AG10803 (cell line): Measurements from ENCODE around the genes H1-7 and C1QL4.

- RRBS, result no CpG with 5 or more reads among the region's 2 CpGs
These were observed at the start of gene H1-7 for GRCh38 chr12:48328813-48328980. Gene H1-7 (plus strand): TSS chr12:48328980.

- RRBS, result no CpG with 5 or more reads among the region's 9 CpGs
These were observed 7.2 kb downstream of the C12orf54 start for GRCh38 chr12:48489434-48489972.

DNA sequence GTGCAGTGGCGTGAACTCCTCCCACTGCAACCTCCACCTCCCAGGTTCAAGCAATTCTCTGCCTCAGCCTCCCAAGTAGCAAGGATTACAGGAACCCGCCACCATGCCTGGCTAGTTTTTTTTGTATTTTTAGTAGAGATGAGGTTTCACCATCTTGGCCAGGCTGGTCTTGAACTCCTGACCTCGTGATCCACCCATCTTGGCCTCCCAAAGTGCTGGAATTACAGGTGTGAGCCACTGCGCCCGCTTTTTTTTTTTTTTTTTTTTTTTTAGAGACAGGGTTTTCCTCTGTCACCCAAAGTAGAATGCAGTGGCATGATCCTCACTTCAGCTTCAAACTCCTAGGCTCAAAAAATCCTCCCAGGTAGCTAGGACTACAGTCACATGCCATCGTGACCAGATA lies 17.4 kb downstream of the KANSL2 start:
- RRBS, result no CpG with 5 or more reads among the region's 6 CpGs

GRCh38 chr12:48678891-48679421 lies 3.1 kb downstream of the KANSL2 start:
- RRBS, result no CpG with 5 or more reads among the region's 1 CpG

GRCh38 chr12:48770718-48771341 lies 18.1 kb downstream of the ADCY6 start:
- RRBS, result no CpG with 5 or more reads among the region's 11 CpGs

- RRBS, result no CpG with 5 or more reads among the region's 9 CpGs
These were observed 7.4 kb downstream of the ADCY6 start for GRCh38 chr12:48781225-48782067.

DNA sequence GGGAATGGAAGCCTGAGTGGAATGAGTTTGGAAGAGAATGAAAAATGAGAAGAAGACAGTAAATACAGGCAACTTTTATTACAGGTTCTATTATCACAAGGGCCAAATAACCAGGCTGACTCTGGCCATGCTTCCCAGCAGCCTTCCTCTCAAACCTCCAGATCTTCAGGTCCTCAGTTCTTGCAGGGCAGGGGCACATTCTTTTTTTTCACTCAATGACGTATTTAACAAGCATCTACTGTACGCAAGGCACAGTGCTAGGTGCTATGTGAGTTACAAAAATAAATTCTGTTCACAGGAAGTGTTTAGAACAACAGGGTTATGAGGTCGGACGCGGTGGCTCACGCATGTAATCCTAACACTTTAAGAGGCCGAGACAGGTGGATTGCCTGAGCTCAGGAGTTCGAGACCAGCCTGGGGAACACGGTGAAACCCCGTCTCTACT lies 1.1 kb downstream of the DDX23 start:
- RRBS, result no CpG with 5 or more reads among the region's 10 CpGs

DNA sequence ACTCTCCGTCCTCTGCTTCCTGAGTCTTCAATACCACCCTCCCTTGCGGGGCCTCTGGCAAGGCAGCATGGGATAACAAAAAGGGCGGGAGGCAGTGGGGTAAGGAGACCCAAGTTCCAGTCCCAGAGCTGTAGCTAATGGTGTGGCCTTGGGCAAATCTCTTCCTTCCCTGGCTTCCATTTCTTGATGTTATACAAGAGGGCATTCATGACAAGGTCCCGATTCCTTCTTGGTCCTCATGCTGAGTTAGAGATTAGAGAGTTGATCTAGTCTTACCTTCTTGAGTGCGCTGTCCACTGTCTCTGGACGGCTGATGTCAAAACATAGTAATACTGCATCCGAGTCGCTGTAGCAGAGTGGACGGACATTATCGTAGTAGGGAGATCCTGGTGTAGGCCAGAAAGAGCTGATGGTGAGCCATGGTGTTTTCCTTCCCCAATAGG lies 3.9 kb downstream of the RND1 start:
- RRBS, result no CpG with 5 or more reads among the region's 10 CpGs

DNA sequence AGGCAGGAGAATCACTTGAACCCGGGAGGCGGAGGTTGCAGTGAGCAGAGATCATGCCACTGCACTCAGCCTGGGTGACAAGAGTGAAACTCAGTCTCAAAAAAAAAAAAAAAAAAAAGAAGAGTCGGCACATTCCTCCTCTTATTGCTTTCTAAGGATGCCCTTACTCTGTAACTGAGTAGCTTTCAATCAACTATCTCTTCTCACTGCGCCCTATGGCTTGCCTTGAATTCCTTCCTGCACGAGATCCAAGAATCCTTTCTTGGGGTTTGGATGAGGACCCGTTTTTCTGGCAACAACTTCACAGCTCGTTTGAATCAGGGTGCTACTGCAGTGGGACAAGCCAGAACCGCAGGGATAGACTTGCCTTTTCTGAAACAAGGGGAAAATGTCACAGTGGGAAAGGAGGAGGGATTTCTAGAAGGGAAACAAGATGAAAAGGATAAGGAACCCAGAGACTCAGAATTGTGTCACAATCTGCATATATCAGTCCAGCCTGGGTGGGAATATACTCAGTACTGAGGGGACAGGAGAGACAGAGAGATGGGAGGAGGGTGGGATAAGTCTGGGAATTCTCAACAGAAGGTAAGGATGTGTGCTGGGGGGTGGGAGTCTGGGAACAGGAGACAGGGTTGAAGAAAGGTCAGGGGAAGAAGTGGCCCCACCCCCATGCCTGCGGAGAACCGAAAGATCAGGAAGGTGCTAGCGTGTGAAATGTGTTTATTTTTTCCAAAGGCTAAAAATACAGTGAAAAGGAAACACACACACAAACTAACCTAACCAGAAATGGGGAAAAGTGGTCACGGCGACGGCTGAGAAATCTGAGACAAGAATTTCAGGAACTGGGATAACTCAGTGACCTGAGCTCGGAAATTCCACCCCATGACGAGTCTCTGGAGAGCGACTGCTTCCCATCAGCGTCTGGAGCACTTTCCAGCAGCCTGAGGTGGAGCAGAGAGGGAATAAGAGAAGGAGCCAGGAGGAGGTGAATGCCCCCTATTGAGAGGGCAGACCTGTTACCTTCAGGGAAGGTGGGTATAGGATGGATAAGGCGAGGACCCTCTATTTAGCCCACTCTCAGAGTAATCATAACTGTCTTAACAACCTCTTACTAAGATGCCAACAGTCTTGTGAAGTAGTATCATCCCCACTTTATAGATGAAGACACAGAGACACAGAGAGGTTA lies 16.4 kb upstream of the RND1 start:
- RRBS, result no CpG with 5 or more reads among the region's 19 CpGs

- RRBS, result no CpG with 5 or more reads among the region's 7 CpGs
These were observed 4.6 kb upstream of the PRKAG1 start for GRCh38 chr12:49022966-49023870.

DNA sequence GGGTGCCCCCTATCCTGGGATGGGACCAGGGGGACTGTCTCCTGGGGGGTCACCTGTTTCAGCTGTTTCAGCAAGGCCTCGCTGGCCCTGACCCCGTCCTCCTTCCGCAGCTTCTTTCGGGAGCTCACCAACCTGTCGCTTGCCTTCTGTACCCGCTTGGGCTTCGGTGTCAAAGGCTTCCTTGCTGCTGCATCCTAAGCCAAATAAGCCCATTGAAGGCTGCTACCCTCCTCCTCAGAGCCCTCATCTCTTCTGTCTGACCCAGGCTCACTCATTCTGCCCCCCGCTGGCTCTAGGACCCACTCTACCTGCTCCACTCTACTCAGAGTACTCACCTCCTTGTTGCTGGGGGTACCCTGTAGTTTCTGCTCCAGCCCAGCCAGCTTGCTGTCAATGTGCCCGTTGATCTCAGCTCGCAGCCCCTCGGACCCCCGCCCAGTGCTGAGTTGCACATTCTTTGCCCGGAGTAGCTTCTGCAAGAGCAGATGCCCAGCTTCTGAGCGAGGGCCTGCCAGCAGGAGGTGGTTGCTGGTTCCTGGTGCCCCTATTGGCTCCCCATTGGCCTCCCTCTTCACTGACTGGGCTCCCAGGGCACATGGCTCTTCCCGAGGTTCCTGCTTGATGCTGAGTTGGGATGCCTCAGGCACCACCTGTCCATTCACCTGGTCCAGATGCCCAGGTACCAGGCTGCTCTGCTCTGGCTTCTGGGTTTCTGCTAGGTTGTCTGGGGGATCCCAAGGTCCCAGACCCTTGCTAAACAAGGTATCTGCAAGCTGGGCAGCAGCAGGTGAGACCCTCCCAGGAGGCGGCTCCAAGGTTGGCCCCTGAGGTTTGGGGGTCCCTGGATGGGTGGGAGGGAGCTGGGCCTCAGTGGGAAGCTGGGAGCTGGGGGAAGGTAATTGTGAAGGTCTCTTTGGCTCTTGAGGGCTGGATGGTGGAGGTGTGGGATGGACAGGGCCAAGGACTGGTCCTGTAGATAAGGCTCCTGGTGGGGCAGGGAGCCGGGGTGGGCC lies 12.6 kb upstream of the PRKAG1 start:
- RRBS, result no CpG with 5 or more reads among the region's 17 CpGs

- RRBS, result no CpG with 5 or more reads among the region's 10 CpGs
These were observed 17.0 kb downstream of the KMT2D start for GRCh38 chr12:49043520-49044098.

DNA sequence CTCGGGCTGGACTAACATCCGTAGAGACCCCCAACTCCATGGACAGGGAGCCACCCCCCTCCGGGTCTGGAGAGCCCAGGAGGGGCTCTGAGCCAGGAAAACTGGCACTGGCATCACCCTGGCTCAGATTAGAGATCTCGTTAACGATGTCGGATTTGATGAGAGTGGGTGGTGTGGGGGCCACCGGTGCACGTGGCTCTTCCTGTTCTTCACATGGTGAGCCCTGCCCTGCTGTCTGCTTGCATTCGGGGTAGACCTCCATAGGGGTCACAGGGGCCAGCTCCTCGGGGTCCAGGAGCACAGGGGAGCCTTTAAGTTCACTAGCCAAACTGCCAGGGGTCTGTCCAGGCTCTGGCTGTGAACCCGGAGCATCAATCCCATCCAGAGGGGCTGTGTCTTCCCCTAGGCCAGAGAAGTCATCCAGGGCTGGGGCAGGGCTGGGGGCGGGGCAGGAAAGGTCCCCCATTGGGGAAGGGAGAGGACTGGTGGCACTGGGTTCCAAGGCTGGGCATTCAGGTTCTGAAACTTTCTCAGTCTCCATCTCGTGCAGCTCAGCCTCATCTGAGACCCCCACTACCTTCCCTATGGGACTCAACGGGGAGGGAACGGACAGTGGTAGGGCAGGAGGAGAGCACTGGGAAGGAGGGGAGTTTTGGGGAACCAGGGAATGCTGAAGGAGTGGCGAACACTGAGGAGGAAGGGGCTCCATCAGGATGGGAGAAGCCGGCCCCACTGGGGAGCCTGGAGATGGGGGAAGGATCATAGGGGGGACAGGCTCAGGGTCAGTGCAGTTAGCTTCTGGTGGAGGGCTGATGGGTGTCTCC lies 10.6 kb downstream of the KMT2D start:
- RRBS, result no CpG with 5 or more reads among the region's 17 CpGs

DNA sequence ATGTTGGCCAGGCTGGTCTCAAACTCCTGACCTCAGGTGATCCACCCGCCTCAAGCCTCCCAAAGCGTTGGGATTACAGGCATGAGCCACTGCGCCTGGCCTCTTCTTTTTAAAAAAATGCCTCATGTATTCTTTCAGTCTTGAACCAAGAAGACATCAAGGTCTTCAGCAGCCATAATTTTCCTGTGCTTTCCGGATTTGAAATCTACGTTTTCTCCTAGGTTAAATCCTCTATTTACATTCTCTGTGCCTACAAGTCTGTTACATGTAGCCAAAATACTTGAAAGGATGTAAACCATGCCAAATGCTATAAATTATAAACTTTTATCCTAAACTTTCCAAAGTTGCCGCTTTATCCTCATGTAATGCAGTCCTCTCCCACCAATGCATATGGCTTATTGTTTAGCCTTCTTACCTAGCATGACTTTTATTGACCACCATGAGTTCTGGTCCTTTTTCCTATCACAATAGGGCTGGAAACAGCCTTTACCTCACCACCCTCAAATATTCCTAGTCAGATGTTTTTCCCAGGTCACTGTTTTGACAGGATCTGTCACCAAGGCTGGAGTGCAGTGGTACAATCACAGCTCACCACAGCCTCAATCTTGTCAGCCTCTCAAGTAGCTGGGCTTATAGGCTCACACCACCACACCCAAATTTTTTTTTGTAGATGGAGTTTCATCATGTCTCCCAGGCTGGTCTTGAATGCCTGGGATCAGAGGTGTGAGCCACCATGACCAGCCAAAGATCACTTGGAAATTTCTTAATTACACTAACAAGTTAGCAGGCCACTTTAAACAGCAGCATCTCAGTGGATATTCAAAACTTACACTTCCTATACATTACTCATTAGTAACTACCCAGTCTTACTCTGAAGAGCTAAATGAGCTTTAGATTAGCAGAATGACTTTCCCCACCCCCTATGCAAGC lies 4.3 kb downstream of the TUBA1B start:
- RRBS, result no CpG with 5 or more reads among the region's 6 CpGs

DNA sequence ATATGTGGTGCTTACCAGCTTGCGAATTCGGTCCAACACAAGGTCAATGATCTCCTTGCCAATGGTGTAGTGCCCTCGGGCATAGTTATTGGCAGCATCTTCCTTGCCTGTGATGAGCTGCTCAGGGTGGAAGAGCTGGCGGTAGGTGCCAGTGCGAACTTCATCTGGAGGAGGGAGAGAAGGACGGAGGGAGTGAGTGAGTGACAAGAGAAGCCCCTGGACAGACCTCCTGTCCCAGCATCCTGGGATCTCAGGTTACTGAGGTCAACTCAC lies 2.0 kb downstream of the TUBA1B start:
- RRBS, result no CpG with 5 or more reads among the region's 6 CpGs

GRCh38 chr12:49130561-49131199 lies 515 bp downstream of the TUBA1B start:
- RRBS, result under 1% methylated on average over 12 of the region's 54 CpGs

DNA sequence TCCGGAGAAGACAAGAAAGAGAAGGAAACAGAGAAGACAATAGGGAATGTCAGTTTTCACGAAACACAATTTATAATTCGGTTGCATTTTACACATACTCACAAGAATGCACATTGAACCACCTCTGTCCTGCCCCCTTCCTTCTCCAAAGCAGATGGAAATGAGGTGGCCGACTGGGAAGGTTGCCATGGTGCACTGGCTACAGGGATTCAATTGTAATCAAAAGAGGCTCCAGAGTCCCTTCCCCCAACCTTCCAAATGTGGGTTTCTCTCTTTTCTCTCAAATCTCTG lies 9.9 kb upstream of the TUBA1A start:
- RRBS, result no CpG with 5 or more reads among the region's 4 CpGs

DNA sequence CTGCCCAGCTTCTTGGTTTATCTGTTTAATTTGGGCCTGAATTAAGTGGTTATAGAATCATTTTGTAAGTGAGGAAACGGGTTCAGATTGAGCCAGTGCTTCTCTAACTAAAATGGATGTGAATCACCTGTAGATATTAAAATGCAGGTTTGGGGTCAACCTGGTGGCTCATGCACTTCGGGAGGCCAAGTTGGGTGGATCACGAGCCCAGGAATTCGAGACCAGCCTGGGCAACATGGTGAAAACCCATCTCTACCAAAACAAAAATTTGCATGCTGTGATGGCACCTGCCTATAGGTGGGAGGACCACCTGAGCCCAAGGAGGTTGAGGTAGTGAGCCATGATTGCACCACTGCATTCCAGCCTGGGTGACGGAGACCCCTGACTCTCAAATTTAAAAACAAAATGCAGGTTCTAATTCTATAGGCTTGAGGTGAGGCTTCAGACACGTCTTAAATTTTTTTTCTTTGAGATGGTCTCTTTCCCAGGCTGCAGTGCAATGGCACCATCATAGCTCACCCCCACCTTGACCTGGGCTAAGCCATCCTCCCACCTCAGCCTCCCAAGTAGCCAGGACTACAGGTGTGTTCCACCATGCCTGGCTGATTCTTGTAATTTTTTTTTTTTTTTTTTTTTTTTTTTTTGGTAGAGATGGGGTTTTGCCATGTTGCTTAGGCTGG lies 8.9 kb downstream of the TUBA1C start:
- RRBS, result no CpG with 5 or more reads among the region's 6 CpGs

DNA sequence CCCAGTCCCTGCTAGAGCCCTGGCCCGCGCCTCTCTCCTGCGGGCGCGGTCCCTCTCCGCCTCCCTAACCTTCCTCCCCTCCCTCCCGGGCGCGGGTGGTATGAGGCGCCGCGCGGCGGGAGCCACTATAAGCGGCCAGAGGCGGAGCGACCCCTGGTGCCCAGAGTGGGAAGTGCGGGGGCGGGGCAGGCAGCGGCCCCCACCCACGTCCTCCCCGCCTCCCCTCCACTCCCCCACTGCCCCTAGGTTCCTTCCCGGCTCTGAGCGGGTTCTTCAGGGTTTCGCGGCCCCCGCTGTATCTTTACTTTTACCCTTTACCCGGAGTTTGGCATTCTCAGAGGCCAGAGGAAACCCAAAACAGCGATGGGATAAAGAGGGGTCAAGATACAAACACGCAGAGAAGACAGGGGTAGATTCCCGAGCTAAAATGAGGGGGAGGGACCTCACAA lies at the start of gene C1QL4:
Gene C1QL4, minus strand, starts transcription at position 102 of the 449 bp plus-strand sequence.
- RRBS, result 2% methylated on average over 6 of the region's 31 CpGs

DNA sequence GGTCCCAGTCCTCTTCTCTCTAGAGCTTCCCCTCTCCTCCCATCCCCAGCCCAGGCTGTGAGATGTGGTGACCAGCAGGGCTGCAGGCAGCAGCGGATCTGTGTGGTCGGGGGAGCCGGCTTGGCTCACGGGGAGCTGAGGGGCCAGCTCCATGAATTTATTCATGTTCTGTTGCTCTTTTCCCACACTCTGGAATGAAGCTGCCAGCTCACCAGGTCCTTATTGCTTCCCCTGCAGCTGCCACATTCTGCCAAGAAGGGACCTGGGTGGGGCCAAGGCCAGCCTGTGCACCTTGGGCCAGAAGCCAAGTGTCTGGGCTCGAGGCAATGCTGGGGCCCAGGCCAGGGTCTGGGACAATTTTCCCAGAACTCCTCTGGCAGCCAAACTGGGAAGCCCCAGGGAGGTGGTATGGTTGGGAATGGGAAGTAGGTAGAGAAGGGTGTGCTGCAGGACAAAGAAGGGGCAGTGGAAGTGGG lies 2.5 kb upstream of the C1QL4 start:
- RRBS, result no CpG with 5 or more reads among the region's 5 CpGs